Measurements from ENCODE around the genes IFIH1, GCA and COBLL1.

DNA sequence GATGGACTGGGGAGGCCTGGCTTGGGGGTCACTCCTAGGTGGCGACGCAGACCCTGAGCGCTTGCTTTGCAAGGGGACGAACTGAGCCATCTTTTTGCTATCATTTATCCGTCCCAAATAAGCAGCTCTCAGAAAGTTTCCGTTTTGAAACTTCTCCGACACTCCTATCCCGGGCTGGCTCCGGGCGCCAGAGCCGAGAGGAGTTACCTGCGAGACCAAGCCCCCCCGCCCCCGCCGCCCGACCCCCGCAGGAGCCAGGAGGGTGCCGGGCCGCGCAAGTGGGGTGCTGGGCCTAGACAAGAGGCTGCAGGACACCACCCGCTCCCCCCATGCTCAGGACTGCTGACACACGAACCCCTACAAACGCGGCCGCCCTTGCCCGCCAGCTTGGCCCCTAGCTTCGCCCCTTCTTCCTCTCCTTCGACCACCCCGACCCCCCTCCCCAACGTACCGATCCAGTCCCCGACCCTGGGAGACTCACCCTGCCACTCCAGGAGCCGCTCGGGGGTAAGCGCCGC, 542 bp downstream of the PLA2R1 start:
- PRO-cap, result no peak

- PRO-cap, result no peak
Observed at GRCh38 chr2:160157790-160158642, 42.1 kb downstream of the ITGB6 start.

- PRO-cap, result no peak
Observed at GRCh38 chr2:160214600-160215082, 14.6 kb upstream of the ITGB6 start.

- PRO-cap, result no peak
Observed at GRCh38 chr2:160241596-160242388, 41.7 kb upstream of the ITGB6 start.

GRCh38 chr2:160270037-160271120, 70.3 kb upstream of the ITGB6 start:
- PRO-cap, result bidirectional peak, plus-strand start at chr2:160270268, minus-strand start at chr2:160270151; bidirectional peak, plus-strand start at chr2:160270392, minus-strand start at chr2:160270322; bidirectional peak, plus-strand start at chr2:160270484, minus-strand start at chr2:160270447; unidirectional peak, minus-strand start at chr2:160270773

DNA sequence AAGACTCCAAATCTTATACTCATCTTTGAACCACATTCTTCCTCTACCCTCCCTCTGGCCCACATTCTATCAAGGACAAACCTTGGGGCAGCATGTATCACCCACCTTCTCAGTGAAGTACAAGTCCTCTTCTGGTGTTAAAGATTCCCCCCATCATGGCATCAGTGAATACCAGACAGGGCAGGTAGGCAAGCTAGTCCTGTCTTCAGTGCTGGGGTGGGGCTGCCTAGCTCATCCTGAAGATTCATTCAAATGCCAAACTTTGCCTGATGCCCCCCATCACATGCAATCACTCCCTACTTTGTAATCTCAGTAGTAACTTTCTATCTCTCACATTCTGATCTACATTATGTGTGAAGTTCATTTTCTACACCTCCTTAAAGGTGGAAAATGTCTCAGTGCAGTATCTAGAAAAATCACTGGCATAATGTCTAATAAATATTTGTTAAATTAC, 138.1 kb downstream of the RBMS1 start:
- PRO-cap, result no peak

DNA sequence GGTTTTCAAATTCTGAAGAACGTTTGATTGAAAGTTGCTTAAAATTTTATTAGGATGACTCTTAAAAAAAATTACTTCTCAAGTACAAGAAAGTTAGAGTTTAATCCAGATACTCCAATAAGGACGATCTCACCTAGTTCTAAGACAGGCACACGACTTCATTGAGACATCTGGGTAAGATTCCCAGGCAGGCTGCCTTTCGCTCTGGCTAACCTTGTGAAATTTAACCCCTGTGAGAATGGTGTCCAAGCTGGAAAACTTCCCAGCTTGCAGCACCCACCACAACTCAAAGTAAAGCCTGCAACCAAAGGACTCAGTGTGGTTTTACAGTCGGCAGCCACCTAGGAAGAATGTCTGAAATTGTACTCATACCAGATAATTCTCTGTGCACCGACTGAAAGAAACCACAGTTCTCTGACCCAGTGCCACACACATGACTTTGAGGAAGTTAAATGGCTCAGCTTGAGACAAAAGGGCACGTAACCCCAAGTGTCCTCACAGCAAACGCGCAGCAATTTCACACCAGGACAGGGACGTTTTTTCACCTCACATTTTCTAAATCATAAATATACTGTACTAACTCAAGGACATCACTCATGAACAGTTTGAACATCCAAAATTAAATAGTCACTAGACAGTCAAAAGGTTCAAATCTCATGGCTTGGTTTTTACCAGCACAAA, 125.7 kb downstream of the RBMS1 start:
- PRO-cap, result no peak

GRCh38 chr2:160411029-160411579, 82.5 kb downstream of the RBMS1 start:
- PRO-cap, result no peak

GRCh38 chr2:160538464-160538924, 44.9 kb upstream of the RBMS1 start:
- PRO-cap, result no peak

- PRO-cap, result no peak
Observed at GRCh38 chr2:160695484-160696088, 202.0 kb upstream of the RBMS1 start.

DNA sequence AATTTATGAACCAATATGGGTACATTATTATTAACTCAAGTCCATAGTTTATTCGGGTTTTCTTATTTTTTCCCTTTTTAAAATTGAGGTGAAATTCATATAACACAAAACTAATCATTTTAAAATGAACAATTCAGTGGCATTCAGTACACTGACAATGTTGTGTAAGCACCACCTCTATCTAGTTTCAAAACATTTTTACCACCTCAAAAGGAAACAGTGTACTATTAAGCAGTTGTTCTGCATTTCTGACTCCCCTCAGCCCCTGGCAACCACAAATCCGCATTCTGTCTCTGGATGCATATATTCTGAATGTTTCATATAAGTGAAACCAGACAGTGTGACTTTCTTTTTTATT, 19.3 kb upstream of the TANK start:
- PRO-cap, result no peak

- PRO-cap, result no peak
Observed at GRCh38 chr2:161324041-161324814, 16.0 kb downstream of the PSMD14 start.

DNA sequence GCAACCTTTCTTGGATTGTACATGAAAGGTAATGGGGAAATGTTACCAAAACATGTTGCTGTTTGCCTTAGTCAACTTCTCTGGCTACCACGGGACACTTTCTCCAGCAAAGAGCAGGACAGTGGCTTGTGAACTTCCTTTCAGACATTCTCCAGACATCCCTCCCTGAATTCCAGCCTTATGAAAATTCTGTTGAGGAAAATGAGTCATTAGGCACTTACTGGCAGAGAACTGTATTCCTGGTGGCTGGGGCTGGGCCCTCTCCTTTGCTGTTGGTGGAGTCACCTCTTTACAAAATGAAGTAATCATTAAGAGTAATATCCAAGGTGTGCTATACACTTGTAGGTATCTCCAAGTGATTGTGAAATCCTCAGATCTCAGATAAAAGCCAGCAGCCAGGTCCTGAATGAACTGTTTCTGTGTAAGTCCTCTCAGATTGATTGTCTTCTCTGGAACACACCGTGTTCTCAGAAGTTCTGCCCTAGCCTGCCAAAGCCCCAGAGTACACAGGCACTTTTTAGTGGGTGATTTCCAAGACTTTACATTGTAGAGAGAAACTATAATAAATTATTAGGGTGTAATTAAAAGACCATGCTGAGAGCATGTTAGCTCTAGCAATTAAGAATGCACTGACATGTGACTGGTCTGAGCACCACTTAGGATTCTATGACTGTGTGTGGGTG, 1.4 kb upstream of the FAP start:
- PRO-cap, result no peak

DNA sequence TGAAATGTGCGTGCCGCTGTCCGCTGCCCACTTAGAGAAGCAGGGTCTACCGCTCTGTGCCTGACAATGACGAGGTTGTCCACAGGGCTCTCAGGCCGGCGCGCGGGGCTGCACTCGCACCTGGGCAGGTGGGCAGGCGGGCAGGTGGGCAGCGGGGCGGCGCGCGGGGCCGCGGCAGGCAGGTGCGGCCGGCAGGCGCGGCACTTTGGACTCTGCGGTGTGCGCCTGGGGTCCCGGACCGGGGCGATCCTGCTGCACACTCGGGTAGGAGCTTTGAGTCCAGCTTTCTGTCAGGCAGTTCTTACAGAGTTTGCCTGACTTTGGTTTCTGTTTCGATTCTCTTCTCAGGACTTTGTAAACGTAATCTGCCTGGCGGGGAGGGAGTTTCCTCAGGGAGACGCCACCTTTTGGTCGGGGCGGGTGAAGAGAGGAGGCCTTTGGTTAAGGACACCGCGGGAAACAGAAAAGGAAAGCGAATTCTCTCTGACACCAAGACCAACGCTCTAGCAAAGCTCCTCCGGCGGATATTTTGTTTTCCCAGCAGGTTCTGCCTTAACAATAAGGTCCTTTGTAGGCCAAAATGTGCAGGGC, at the start of gene IFIH1:
TSS of gene IFIH1 (minus strand) at position 313 of the 591 bp plus-strand sequence.
- PRO-cap, result bidirectional peak, plus-strand start at position 475 of the sequence, minus-strand start at position 312 of the sequence

DNA sequence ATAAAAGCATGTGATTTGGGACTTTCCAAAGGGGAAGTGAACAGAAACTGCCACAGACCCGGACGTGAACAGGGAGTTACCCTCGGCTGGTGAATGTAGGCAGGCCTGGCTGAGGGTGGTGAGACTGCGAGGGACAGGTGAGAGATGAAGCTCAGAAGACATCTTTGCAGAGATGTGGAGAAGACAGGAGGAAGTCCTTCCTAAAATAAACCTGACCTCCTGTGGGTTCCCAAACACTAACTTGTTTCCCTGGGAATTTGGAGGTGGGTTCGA, 415 bp upstream of the IFIH1 start:
- PRO-cap, result no peak

- PRO-cap, result bidirectional peak, plus-strand start at chr2:162344377, minus-strand start at chr2:162344250
Observed at GRCh38 chr2:162343653-162344488, at the start of gene GCA. GCA (plus strand) TSS chr2:162344132.

DNA sequence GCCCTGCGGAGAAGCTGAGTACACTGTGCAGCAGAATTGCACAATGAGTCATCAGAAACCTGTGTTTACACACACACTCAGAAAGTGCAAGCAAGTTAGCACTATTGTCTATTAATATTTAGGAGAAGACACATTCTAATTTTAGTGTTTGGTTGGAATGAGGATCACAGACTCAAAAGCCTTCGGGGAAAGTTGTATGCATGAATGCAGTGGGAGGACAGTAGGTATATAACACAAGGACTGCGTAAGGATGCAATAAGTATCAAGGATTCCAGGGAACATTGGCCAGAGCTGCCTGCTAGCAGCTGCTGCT, 128.2 kb downstream of the KCNH7 start:
- PRO-cap, result no peak

- PRO-cap, result no peak
Observed at GRCh38 chr2:164652340-164652958, 31.2 kb upstream of the GRB14 start.

GRCh38 chr2:164839736-164840218, 1.8 kb downstream of the COBLL1 start:
- PRO-cap, result unidirectional peak, plus-strand start at chr2:164840044

GRCh38 chr2:164841656-164842441, at the start of gene COBLL1:
COBLL1 (minus strand) TSS chr2:164841823.
- PRO-cap, result unidirectional peak, minus-strand start at chr2:164841823; unidirectional peak, minus-strand start at chr2:164842138; unidirectional peak, minus-strand start at chr2:164842207